Myometrial cell (primary cell): ENCODE measurements around the gene HIF1AN.

DNA sequence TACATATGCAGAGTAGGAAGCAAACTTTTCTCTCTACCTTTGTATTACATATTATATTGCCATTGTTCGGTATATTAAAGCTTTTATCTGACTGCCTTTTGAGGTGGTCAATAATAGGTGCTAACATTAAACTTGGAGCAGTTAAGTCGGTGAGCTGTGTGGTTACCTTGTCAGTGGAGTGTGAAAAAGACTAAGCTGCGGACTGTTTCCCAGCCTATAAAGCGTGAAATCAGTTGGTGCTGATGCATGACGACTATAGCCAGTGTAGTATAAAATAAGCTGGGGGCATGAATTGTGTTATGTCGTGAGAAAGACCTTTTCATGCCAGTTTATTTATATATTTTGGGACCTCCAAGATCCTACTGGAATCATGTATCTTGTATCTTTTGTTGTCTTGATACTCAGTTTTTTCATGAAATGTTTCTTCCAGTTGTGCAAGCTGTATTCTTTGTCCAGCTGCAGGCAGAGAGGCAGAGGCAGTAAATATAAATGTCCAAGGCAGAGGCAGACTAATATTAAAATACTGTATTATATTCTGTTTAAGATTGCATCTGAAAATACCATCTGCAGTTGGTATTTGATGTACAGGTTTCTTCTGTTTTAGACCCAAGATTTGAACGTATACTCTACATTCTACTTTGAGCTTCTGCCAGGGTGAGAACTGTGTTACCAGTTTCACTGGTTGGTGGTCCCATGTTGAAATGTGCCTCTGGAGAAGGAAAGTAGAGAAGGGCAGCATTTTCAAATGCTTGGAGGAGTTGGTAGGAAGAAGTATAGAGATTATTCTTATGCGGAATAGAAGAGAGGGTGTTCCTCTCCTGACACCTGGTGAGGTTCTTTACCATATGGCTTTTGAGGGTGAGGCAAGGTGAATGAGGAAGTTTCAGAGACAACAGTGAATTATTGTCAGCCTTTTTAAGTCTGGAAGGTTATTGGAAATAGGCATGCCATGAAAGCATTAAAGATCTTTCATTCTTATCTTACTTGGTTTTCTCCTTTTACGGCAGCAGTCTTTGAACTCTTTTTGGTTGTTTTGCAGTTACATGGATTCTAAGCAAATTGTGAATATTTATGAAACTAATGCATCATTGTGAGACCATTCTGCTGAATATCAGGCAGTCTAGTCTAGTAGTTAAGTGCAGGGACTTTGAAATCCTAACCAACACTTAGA is 34.1 kb downstream of the R3HCC1L start:
- RAMPAGE, long total RNA, result no peak

- RAMPAGE, long total RNA, result no peak
Observed at GRCh38 chr10:99233386-99233934, 2.2 kb downstream of the HPSE2 start.

GRCh38 chr10:99233935-99235087 is 1.3 kb downstream of the HPSE2 start:
- RAMPAGE, long total RNA, result no peak

DNA sequence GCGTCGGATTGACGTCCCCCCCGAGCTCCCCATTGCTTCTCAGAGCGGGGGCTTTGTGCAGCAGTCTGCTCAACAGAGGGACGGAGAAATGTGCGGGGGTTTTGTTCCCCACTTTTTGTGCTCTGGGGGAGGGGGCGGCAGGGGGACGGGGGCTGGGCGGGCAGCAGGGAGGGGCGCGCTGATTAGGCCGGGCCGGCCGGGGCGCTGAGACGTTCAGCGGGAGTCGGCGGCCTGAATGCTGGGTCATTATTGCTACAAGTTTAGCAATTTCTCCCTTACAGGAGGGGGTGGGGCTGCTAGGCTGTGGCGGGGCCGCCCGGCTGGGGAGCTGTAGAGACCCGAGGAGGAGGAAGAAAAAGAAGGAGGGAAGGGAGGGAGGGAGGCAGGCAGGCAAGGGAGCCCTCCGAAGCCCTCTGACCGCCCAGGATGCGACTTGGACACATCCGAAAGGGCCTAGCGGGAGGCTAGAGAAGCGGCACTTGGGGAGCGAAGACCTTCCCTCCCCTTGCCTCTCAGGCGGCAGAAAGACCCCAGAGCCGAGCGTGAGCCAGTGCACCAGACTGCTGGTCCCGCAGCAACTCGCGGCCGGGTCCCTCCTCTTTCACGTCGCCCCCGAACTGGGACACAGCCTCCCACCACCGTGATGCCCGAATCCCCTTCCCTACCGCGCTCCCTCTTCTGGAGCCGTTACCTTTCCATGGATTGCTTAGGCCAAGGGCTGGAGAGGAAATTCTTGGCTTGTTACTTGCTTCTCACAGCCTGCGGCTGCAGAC is 4.7 kb downstream of the NKX2-3 start:
- RAMPAGE, long total RNA, result no peak

GRCh38 chr10:99539083-99539512 is 6.4 kb downstream of the NKX2-3 start:
- RAMPAGE, long total RNA, result no peak

GRCh38 chr10:99621834-99622203 is 1.6 kb upstream of the SLC25A28 start:
- RAMPAGE, long total RNA, result no peak

GRCh38 chr10:99716558-99717365 is 15.2 kb downstream of the COX15 start:
- RAMPAGE, long total RNA, result no peak

DNA sequence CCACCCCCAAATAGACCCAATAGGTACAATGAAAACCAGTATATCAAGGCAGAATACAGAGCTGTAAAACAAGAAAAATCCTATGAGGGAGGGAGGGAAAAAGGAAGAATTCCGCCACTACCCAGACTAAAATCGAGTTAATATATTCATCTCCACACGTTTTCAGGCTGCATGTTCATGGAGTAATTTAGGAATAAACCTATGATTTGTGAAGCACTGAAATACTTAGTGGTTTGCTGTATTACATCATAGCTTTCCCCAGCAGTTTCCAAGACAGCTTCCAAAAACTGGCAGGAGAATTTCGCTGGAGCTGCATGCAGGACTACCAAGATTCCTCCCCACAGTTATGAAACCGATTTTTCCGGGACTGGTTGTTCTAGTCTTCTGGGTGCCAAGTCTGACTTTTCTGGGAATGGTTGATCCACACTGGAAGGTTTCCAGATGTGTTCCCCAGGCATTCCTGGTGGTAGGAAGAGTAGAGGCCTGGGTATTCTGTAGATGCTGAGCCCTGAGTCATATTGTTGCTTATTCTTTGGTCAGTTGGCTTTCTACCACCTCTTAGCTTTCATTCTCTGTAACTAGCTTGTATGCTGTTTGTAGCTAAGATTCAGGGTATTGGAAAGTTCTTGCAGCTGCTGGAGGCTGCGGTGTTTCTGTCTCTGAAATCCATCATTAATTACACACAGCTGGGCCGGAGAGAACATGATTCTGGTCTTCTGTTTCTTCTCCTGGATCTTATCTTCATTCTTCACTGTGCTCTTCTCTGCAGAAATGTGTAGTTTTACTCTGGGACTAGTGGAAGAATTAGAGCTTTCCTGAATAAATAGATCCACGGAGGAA is 6.2 kb downstream of the ABCC2 start:
- RAMPAGE, long total RNA, result no peak

- RAMPAGE, long total RNA, result no peak
Observed at GRCh38 chr10:99796785-99797446, 14.5 kb downstream of the ABCC2 start.

DNA sequence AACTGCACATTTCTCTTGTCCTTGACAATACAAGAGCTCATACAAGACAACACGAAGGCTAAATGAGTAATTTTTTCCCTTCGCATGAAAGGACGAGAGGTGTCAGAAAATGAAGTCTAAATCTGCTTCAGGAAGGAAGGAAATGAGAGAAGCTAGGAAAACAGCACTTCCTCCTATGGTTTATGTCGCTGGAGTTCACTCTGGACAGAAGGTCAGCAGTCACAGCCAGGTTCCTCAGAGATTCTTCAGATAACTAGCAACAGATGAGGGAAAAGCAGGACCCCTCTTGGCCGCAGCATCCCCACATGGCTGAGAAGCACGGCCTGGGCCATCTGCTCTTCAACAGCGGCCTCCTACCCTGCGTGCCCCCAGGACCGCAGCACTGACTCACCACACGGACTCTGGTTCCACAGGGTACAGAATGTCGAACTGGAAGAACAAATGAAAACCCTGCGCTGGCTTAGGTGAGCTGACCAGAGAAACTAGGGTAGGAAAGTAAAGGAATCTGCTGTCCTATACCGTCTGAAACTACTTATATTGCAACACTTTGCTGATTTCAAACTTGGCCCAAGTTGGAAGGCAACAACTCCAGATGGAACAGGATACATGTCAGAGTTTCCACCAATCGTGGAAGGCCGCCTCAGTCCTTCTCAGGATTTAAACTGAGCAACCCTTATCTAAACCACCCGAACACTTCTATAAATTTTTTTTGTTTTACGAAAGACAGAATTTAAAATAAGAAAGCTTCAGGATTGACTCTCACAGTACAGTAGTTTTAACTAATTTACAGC is 26.3 kb downstream of the DNMBP start:
- RAMPAGE, long total RNA, result no peak

- RAMPAGE, long total RNA, result no peak
Observed at GRCh38 chr10:100019770-100020139, 10.0 kb upstream of the DNMBP start.

- RAMPAGE, long total RNA, result no peak
Observed at GRCh38 chr10:100184765-100185222, 1.0 kb downstream of the ERLIN1 start.

DNA sequence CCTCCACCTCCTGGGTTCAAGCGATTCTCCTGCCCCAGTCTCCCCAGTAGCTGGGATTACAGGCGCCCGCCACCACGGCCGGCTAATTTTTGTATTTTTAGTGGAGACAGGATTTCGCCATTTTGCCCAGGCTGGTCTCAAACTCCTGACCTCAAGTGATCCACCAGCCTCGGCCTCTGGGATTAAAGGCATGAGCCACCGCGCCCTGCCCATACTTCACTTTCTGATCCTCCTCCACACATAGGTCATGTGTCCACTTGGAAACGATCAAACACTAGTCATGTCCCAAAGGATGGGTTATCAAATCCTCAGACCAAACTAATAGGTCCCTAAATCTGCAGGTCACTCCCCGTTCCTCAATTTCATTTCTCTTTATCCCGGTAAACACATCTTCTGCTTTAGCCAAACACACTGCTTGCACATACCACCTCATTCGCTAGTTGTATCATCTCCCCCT is 1.1 kb downstream of the BLOC1S2 start:
- RAMPAGE, long total RNA, result no peak

DNA sequence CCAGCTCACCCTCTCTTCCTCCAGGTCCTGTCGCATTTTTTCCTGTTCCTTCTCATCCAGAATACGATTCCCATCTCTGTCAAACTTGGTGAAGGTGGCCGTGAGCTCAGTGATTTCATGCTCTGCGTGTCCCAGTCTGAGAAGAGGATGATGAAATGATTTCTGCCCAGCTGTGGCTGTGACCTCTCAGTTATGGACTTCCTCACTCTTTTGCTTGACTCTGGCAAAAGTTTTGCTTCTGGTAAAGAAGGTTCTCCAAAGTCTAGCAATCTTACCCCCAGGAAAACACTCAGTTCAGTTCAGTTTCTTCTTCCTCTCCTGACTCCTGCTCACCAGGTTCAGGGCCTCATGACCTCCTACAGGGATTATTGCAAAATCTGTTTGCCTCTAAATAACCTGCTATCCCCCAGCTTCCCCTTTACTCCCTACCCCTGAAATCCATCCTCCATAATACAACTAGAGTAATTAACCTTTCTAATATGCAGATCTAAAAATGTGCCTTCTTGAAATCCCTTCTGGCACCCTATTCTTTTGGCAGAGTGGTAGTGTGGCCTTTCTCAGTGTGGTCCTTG is 4.9 kb upstream of the BLOC1S2 start:
- RAMPAGE, long total RNA, result no peak

- RAMPAGE, long total RNA, result no peak
Observed at GRCh38 chr10:100339215-100339764, 7.7 kb upstream of the SCD start.

GRCh38 chr10:100373410-100374537 is 26.7 kb downstream of the SCD start:
- RAMPAGE, long total RNA, result no peak

DNA sequence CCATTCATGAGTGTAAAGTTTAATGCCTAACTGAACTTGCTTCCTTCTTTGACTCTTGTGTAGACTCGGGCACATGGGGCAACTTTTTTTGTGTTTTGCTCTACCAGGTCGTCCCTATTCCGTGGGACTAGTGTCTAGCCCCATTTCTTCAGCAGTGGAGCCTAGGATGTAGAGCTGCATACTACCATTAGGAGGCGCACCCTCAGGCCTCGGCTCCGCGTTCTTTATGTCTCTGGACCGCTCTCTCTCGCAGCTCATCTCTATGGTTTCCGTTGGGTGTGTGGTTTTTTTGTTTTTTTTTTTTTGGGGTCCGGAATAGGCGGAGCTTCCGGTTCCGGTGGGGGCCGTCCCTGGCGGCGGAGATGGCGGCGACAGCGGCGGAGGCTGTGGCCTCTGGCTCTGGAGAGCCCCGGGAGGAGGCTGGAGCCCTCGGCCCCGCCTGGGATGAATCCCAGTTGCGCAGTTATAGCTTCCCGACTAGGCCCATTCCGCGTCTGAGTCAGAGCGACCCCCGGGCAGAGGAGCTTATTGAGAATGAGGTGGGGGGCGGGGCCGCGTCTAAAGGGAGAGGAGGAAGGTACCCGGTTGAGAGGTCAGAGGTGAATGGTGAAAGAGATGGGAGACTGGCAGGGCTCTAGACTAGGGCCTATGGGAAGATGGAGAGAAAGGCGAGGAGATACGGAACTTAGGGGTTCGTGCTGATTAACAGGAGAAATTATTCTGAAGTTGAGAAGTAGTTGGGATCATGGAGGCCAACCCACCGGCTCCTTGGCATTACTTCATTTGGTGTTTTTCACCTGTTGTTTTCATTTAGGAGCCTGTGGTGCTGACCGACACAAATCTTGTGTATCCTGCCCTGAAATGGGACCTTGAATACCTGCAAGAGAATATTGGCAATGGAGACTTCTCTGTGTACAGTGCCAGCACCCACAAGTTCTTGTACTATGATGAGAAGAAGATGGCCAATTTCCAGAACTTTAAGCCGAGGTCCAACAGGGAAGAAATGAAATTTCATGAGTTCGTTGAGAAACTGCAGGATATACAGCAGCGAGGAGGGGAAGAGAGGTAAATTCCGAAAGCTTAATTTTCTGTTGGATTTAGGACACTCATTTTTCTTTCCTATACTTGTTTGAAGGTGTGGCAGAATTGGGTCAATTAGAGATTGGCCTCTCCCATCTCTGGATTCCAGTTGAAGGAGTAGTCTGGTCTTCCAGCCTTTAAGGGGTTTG is at the start of gene HIF1AN:
TSS of gene HIF1AN (plus strand) at position 347 of the 1,229 bp plus-strand sequence.
- RAMPAGE, long total RNA, result no peak

DNA sequence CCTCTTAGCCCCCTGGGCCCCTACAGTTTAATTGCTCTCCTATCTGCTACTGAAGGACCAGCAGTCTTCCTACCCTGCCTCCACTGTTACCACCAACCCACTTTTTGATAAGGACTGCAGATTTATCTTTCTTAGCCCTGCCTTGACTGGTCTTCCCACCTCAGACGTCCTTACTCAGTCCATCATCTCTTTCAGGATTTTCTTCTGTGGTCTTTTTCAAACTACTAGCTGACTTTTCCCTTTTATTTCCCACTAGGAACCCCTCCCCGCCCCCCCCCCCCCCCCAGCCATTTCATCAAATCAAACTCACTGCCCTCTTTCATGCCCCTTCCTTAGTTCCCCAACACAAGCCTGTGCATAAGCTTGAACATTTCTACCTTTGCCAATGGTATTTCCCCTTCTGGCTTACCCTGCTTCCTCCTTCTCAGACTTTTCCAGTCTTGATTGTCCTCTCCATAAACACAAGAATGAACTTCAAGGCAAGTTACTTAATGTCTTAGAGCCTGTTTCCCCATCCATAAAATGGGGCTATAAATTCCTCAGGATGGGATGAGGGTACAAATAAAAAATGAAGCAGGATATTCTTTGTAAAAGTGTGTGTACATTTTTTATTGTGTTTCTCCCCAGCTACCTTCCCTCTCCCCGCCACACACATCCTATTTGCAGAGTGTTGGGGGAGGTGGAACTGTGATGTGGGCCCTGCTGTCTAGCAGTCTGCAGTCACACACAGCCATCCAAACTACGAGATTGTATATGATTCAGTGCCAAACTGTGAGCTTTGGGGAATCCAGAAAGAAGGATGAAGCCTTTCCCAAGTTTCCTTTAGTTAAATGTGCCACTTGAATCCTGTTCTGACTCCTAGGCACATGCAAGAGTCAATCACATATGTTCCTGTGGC is 1.5 kb upstream of the SEMA4G start:
- RAMPAGE, long total RNA, result no peak

- RAMPAGE, long total RNA, result no peak
Observed at GRCh38 chr10:100998000-100999054, 1.3 kb upstream of the LZTS2 start.

DNA sequence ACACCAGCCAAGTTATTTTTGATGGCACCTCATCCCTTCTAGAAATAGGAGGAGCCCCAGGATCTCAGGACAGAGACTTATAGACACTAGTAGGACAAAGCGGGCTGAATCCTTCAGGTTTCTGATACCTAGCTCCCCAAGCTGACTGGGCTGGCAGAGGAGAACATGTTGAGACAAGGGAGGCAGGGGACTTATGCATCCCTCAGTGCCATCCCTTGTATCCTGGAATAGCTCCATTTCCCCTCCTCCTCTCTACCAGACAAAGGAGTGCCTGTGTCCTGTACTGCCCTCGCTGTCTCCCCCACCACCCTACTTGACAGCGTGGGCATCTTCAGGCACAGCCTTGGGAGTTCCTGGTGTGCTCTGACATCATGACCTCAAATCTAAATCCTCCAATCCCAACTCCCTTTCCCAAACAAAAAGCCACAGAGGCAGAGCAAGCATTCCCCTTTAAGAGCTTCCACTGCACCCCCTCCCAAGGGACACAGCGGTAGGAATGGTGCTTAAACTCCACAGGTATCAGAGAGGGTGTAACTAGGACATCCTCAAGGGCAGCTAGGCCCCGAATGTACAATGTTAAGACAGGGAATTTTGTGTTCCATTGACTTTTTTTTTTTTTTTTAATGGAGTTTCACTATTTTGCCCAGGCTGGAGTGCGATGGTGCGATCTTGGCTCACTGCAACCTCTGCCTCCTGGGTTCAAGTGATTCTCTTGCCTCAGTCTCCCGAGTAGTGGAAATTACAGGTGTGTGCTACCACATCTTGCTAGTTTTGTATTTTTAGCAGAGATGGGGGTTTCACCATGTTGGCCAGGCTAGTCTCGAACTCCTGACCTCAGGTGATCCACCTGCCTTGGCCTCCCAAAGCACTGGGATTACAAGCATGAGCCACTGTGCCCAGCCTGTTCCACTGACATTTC is 9.2 kb downstream of the SFXN3 start:
- RAMPAGE, long total RNA, result no peak